Fibroblast of villous mesenchyme (primary cell): ENCODE data around the gene G3BP1.

- CAGE, long polyA plus RNA: no peak
These were observed 14.8 kb downstream of the SPARC start for GRCh38 chr5:151671754-151672561.

DNA sequence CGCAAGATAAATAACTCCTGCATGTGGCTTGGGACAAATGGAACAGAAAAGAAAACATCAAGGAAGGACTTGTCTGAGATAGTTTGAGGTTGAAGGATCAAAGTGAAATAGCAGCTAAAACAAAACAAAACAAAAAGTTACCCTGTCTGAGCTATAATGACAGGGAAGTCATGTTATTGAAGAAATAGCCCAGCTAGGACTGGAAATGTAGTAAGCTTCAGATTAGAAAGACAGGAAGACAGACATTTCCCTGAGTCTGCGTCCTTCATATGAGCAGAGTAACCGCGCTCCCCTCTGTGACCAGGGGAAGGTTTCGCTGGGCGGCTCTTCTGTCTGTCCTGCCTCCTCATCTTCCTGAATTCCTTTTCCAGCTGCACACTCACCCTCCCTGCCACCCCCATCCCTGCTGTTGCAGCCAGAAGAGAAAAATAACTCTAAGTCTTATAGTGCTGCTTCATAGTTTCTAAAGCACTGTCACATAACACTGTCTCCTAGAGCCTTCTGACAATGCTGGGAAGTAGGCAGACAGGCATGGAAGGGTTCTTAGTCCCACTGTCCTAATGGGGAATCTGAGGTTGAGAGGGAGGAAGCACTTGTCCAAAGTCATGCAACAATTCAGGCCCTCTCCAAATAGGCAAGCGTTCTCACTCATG, 8.6 kb downstream of the SPARC start:
- CAGE, long polyA plus RNA: no peak

DNA sequence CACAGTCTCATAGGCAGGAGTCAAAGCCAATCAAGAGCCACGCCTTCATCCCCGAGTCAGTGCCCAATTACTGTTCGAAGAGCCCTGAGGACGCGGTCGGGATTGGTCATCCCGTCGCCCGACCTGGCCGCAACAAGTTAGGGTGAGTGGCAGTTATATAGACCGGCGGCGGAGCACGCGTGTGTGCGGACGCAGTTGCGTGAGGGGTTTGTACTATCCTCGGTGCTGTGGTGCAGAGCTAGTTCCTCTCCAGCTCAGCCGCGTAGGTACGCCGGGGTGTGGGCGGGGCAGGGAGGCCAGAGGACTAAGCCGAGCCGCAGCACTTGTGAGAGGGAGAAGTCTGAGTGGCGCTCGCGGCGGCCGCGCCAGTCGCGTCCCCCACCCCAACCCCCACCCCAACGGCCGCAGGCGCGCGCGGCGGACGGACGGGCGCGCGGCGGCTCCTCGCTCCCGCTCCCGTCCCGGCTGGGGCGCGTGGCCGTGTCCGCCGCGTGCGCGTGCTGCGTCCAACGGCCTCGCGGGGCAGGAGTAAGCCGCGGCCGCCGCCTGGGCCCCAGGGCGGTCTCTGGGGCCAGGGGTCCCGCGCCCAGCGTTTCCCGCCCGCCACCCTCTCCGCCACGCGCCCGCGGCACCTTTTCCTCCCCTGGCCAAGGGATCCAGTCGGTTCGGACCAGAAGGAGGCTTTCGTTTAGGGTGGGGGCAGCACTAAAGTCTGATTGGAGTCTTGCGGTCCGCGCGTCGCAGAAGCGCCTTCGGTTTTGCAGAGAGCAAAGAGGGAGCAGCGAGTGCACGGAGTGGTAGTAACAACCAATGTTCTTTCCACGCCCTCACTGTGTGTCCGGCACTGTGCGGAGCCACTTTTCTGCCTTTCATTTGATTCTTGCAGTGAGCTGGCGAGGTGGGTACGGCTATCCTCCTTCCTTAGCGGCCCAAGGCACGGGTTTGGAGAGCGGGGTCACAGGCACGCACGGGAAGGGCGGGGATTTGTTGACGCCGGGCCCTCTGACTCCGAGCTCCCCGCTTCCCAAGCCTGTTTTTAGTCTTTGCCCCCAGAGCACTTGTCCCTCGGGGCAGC, at the start of gene G3BP1:
G3BP1 (plus strand) TSS at position 184 of the 1,075 bp plus-strand sequence.
- CAGE, long polyA plus RNA: start-site peak on the plus strand centred at position 167 of the sequence, 43 bp wide, 2,999 and 2,555 reads in 2 replicates

DNA sequence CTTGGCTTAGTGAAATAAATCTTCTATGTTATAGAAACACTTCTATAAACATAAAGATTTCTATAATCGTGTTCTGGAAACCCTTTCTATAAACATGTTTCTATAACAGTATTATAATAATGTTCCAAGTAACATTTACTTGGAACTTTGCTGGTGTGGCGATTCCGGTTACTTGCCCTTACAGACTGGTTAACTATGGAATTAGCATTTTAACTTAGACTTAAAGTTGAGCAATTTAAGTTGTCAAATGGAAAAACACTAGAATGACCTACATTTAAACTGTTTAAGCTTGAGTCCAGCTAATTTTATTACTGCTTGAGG, 1.8 kb downstream of the G3BP1 start:
- CAGE, long polyA plus RNA: no peak

DNA sequence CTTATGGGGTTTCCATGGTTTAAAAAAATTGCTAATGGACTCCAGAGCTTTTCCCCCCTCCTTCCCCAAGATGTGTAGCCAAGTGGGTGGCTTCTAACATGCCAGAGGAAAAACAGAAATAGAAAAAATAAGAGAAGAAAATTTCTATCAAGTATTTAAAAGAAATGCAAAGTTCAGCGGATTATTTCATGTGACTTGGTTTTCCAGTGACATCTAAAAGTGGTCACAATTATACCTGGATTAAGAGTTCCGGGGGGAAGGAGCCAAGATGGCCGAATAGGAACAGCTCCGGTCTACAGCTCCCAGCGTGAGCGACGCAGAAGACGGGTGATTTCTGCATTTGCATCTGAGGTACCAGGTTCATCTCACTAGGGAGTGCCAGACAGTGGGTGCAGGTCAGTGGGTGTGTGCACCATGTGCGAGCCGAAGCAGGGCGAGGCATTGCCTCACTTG, 165.4 kb upstream of the GRIA1 start:
- CAGE, long polyA plus RNA: no peak

- CAGE, long polyA plus RNA: no peak
These were observed 3.8 kb downstream of the GALNT10 start for GRCh38 chr5:154194231-154194812.

- CAGE, long polyA plus RNA: no peak
These were observed 12.2 kb downstream of the GALNT10 start for GRCh38 chr5:154202526-154203407.

- CAGE, long polyA plus RNA: no peak
These were observed 14.9 kb downstream of the GALNT10 start for GRCh38 chr5:154205336-154205956.

DNA sequence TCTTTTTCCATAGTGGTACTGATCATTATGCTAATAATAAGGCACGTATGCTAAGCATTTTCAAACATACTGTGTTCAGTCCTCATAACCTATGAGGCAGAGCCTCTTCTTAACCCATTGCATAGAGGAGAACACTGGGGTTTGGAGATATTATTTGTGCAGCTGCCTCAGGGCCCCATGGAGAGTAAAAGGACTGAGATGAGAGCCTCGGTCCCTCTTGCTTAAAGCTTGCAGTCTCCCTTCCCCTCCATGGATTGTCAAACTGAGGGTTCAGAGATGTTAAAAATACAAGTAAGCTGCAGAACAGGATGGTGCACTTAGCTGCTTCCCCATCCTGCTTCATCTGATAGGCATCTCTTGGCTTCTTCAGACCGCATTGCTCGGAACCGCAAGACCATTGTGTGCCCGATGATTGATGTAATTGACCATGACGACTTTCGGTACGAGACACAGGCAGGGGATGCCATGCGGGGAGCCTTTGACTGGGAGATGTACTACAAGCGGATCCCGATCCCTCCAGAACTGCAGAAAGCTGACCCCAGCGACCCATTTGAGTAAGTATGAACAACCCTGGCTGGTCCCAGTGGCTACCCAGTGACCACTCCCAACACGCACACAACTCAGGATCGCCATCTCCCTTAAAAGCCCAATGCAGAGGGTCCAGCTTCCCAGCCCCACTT, 65.6 kb upstream of the SAP30L start:
- CAGE, long polyA plus RNA: no peak

GRCh38 chr5:154450827-154451287, 5.1 kb downstream of the SAP30L start:
- CAGE, long polyA plus RNA: no peak

GRCh38 chr5:154712435-154713513, 42.4 kb upstream of the LARP1 start:
- CAGE, long polyA plus RNA: no peak

GRCh38 chr5:154714414-154714978, 40.7 kb upstream of the LARP1 start:
- CAGE, long polyA plus RNA: no peak

- CAGE, long polyA plus RNA: no peak
These were observed 603 bp upstream of the LARP1 start for GRCh38 chr5:154754275-154755272.

DNA sequence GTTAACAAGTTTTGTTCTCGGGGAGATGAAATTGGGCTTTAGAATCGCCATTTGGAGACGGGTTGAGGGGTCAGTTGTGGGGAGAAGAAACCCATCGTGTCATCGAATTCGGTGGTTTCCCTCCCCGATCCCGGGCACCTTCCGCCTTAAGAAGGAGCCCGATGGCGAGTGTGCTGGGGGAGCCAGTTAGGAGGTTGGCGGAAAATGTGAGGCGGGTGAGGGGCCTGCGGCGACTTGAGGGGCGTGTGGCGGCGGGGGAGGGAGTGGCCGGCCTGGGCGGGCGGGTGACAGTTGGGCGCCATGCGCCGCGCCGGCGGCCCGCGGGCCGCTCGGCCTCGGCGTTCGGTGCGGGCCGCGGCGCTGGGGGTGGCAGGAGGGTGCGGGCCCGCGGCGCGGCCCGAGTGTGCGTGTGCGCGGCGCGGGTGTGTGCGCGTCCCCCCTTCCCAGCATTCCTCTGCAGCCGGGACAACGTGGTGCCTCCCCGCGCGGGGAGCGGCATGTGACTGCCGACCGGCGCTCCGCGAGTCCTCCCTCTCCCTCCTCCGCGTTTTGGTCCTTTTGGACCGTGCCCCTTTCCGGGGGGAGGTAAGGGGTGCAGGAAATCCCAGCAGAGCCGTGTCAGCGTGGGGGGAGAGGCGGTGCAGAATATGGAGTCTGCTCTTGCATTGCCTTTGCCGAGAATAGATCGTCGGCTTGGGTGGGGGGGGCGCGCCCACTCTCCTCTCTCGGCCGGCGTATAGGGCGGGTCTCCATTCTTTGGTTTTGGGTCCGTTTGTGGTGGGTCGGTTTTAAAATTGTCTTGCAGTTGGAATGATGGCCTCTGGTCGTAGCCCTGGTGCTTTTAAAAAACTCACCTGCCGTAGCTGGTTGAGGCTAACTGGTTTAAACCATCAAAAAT, 1.8 kb downstream of the LARP1 start:
- CAGE, long polyA plus RNA: no peak

DNA sequence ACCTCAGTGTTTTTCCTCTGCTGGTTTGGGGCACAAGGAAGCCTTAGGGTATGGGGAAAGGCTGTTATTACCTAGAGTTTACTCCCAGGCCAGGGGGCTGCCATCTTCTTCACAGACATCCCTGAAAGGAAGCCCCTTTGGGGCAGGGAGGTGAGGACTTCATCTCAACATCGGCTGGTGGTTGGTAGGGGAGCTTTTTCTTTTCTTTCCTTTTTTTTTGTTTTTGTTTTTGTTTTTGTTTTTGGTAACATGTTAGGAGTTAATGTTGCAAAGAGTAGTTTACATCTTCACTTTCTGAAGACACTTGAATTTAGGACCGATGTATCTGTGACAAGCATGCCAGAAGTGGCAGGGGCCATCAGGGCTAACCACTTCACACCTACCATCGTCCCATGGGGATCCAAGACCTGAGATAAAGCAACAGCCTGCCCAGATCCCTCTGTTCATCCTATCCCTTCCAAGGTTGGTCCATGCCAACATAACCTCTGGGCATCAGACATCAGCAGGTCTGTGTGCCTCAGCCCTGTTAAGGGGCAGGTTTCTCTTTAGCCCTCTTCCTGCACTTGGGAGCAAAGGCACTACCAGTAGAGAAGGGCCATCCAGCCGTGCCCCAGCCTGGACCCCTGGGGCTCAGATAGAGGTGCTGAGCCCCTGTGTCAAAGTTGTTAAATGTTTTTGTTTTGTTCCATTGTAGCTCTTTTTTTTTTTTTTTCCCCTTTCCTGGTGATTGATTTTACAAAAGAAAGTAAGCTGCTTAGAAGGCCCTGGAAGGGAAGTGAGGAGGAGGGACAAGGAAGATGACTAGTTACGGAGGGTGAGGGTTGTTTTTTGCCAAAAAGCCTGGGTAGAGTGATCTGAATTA, 33.9 kb downstream of the FAXDC2 start:
- CAGE, long polyA plus RNA: no peak

DNA sequence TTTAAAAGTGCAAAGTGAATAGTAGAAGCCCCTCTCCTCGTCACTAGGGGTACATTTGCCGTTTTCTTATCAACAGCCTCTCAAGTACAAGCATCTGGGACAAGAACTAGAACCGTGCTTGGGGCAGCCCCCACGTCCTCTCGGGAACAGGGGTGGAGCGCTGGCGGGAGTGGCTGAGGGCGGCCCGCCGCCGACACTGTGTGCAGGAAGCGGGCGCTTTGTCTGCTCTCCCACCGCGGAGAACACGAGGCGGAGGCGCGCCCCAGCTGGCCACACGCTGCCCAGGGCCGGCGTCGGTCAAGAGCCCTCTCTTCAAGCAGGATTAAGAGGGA, 1.1 kb upstream of the CNOT8 start:
- CAGE, long polyA plus RNA: no peak

- CAGE, long polyA plus RNA: no peak
These were observed 1.2 kb downstream of the CNOT8 start for GRCh38 chr5:154859767-154859944.

- CAGE, long polyA plus RNA: no peak
These were observed 32.8 kb downstream of the CNOT8 start for GRCh38 chr5:154891188-154891594.

DNA sequence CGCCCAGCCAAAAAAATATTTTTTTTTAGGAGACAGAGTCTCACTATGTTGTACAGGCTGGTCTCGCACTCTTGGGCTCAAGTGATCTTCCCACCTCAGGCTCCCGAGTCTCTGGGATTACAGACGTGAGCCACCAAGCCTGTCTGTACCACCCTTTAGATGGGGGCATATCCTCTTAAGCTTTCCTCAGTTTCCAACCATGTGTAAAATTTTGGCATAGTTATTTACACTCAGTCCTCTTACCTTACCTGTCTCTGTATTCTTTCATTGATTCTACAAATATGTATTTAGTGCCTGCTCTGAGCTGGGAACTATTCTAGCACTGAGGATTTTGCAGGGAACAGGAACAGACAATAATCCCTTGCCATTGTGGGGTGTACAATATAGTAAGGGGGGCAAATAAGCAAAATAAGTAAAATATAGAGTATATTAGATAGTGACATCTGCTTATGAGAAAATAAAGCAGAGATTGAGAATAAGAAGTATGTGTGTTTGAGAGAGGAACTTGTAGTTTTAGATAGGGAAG, 3.4 kb downstream of the MRPL22 start:
- CAGE, long polyA plus RNA: no peak

- CAGE, long polyA plus RNA: no peak
These were observed 123.4 kb downstream of the KIF4B start for GRCh38 chr5:155136902-155137355.